HEK293 (cell line): ENCODE data around the genes TMA16, TRIM60 and DDX60.

GRCh38 chr4:163494343-163495510 lies at the start of gene TMA16:
TMA16 (plus strand) TSS chr4:163494690.
- PRO-cap, result bidirectional peak, plus-strand start at chr4:163494690, minus-strand start at chr4:163494563; bidirectional peak, plus-strand start at chr4:163494997, minus-strand start at chr4:163495055; bidirectional peak, plus-strand start at chr4:163495132, minus-strand start at chr4:163495240
- RRBS, 2 experiments, result under 1 to 2% methylated on average over 15 of the region's 69 CpGs

GRCh38 chr4:163665552-163665762 lies 171.0 kb downstream of the TMA16 start:
- PRO-cap, result no peak
- RRBS, 2 experiments, result no CpG with 5 or more reads among the region's 3 CpGs

GRCh38 chr4:164197697-164197996 lies 186.2 kb downstream of the MARCHF1 start:
- PRO-cap, result no peak
- RRBS, 2 experiments, result no CpG with 5 or more reads among the region's 12 CpGs

GRCh38 chr4:165031501-165032223 lies at the start of gene TRIM60:
TRIM60 (plus strand) TSS chr4:165031999.
- PRO-cap, result no peak
- RRBS, 2 experiments, result no CpG with 5 or more reads among the region's 42 CpGs

GRCh38 chr4:165079336-165079787 lies 25.7 kb downstream of the TRIM75 start:
- PRO-cap, result no peak
- RRBS, 2 experiments, result no CpG with 5 or more reads among the region's 7 CpGs

DNA sequence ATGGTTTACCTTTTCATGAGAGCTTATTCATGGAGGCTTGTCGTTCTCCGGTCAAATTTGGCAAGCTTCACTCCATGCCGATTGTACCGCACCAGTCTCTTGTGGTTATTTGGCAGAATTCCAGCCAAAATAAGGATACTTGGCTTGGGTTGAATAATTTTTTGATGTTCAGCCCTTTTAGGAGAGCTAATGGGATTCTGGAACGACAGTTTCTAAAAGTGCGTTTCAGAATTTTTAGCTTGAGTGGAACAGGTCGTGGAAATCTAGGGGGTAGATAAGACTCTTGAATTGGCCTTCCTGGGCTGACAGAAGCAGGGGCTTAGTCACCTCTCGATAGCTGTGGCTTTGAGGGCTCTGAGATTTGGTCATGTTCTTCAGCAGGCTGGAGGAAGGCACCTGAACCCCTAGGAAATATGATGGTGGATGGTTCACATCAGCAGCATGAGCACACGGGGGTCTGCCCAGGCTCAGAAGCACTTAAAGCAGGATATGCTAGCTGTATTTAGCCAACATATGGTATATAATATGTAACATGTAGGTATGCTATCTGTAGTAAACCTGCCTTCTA lies 1.5 kb downstream of the KLHL2 start:
- PRO-cap, result no peak
- RRBS, 2 experiments, result no CpG with 5 or more reads among the region's 9 CpGs

DNA sequence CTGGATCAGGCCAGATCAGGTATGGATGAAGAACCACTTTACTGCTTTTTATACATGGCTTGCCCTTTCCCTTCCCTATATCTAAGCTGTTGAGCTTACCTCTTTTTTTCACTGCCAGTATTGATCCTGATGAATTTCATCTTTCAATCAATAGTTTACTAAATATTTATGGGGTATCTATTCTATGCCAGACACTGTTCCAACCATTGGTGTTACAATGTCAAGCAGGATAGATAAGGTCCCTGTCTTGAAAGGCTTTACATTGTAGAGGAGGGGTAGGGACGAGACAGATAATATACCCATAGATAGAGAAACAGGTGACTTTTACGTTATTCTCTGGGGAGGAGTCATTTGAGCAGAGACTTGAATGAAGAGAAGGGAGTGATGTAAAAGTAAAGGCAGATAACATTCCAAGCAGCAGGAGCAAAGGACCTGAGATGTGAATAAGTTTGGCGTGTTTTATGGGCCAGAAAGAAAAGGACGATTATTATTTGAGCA lies 33.7 kb downstream of the GK3 start:
- PRO-cap, result no peak
- RRBS, 2 experiments, result no CpG with 5 or more reads among the region's 4 CpGs

GRCh38 chr4:165343139-165343800 lies 15.8 kb downstream of the MSMO1 start:
- PRO-cap, result no peak
- RRBS, 2 experiments, result no CpG with 5 or more reads among the region's 7 CpGs

- PRO-cap, result no peak
- RRBS, 2 experiments, result no CpG with 5 or more reads among the region's 1 CpG
Measured at GRCh38 chr4:165364559-165364897, 14.3 kb upstream of the CPE start.

DNA sequence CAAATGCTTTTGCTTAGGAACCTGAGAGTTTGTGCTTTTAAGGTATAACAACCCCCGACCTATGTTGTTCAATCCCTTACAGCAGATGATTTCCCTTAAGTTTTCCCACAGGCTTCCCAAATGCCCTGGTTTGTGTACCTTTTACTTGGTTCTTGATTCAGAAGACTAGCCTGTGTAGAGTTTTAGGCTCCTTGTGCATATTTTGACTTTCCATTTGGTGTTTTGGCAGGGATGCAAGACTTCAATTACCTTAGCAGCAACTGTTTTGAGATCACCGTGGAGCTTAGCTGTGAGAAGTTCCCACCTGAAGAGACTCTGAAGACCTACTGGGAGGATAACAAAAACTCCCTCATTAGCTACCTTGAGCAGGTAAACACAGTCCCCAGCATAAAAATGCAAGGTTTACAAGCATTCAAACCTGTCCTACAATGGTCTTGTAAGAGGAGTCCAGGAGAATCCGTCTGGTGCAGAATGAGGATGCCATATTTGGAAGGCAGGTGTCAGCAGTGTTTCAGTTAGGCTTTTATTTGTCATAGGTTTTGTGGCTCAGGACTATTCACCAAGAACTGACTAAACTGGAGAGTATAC lies 108.5 kb downstream of the CPE start:
- PRO-cap, result no peak
- RRBS, 2 experiments, result no CpG with 5 or more reads among the region's 3 CpGs

GRCh38 chr4:165493092-165493465 lies 114.3 kb downstream of the CPE start:
- PRO-cap, result no peak
- RRBS, 2 experiments, result no CpG with 5 or more reads among the region's 11 CpGs

- PRO-cap, result bidirectional peak, plus-strand start at chr4:168318438, minus-strand start at chr4:168318401; bidirectional peak, plus-strand start at chr4:168318732, minus-strand start at chr4:168318781
- RRBS, 2 experiments, result under 1 to 2% methylated on average over 11 of the region's 43 CpGs
Measured at GRCh38 chr4:168317759-168319127, at the start of gene DDX60. DDX60 (minus strand) TSS chr4:168318752.

DNA sequence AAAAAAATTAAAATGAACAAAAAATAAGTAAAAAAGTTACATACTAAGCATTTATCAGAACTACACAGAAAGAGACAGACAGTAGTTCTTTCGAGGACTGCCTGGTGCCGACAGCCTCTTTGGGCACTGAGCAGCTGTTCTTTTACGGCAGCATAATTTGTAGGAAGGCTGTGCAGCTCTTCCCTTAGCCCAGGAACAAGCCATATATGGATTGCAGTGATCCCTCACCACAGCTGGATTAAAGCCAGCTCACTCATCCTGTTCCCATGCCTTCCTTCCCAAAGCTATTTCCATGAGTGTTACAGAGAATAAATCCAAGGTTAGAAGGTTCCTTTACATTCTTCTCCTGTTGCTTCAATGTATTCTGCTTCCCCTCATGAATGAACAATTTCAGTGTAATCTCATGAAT lies 71.7 kb downstream of the DDX60L start:
- PRO-cap, result no peak
- RRBS, 2 experiments, result no CpG with 5 or more reads among the region's 3 CpGs

GRCh38 chr4:168588918-168589610 lies 92.2 kb downstream of the PALLD start:
- PRO-cap, result no peak
- RRBS, 2 experiments, result no CpG with 5 or more reads among the region's 8 CpGs

GRCh38 chr4:168636414-168637385 lies 139.8 kb downstream of the PALLD start:
- PRO-cap, result no peak
- RRBS, 2 experiments, result no CpG with 5 or more reads among the region's 7 CpGs

GRCh38 chr4:168694331-168694596 lies 197.4 kb downstream of the PALLD start:
- PRO-cap, result no peak
- RRBS, 2 experiments, result no CpG with 5 or more reads among the region's 1 CpG

DNA sequence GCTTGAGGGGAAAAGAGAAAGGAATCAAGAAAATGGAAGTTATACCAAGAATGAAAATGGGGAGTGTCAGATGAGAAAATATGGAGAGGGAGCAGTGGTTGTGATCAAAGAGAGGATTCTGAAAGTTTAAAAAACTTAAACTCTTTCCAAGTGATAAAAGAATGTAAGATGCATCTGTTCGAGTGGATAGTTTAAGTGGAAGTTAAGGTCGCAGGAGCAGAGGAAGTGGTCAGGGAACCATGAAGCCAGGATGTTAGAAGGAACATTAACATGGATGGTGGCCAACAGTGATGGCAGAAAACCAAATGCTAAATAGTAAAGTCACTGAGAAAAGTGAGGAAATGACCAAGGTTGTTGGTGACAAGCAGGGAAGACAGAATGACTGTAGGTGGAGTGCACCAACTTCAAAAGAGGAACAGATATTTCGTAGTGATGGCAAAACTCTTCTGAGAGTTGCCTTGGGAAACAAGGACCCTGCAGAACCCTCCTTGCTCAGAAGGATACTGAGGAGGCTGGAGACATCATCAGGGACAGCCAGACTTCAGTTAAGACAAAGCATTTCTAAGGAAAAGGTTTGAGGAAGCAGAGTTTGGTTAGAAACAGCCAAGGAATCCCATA lies 226.1 kb downstream of the PALLD start:
- PRO-cap, result no peak
- RRBS, 2 experiments, result no CpG with 5 or more reads among the region's 3 CpGs

GRCh38 chr4:168815996-168816327 lies 194.1 kb downstream of the CBR4 start:
- PRO-cap, result no peak
- RRBS, 2 experiments, result no CpG with 5 or more reads among the region's 4 CpGs

DNA sequence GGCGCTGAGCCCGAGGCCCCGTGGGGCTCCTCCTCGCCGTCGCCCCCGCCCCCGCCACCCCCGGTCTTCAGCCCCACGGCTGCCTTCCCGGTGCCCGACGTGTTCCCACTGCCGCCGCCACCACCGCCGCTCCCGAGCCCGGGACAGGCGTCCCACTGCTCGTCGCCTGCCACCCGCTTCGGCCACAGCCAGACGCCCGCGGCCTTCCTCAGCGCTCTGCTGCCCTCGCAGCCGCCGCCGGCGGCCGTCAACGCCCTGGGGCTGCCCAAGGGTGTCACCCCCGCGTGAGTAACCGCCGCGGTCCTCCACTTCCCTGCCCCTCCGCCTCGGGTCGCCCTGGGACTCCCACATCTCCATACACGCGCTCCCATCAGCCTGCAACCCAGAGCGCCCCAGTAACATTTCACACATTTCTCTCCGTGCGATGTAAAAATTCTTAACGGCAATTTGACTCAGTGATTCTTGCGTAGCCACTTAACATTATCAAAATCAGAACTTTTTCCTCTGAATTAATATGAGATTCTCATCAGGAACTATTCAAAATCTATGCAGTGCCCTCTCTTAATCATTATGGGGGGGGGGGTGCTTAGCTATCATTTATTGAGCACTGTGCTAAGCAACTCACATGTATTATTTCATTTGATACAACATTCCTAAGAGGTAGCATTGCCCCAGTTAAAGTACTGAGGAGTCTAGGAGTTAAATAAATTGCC lies 131.8 kb downstream of the CBR4 start:
- PRO-cap, result no peak
- RRBS, 2 experiments, result 88 to 99% methylated on average over 9 of the region's 50 CpGs

DNA sequence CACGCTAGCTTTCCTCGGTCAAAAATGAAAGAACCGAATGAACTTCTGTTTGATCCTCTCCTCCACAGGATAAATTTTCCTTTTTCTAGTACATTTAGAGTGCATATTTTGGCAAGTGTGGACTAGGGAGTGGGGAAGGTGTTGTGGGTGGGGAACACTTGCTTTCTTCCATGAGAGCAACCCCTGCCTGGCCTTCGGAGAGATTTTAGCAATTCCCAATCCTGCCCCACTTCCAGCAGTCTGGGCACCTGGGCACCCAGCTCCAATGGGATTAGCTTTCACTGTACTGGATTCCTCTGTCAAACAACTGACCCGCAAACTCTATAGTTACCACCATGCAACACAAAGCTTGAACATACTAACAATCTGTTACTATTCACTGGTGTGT lies 50.4 kb downstream of the SH3RF1 start:
- PRO-cap, result no peak
- RRBS, 2 experiments, result no CpG with 5 or more reads among the region's 5 CpGs